ENCODE measurements around a stretch of chr11.

- PRO-cap, result no peak
These were observed 856.9 kb downstream of the KCNA4 start for GRCh38 chr11:29159885-29160433.

- PRO-cap, result no peak
These were observed 755.8 kb downstream of the KCNA4 start for GRCh38 chr11:29261068-29261293.

DNA sequence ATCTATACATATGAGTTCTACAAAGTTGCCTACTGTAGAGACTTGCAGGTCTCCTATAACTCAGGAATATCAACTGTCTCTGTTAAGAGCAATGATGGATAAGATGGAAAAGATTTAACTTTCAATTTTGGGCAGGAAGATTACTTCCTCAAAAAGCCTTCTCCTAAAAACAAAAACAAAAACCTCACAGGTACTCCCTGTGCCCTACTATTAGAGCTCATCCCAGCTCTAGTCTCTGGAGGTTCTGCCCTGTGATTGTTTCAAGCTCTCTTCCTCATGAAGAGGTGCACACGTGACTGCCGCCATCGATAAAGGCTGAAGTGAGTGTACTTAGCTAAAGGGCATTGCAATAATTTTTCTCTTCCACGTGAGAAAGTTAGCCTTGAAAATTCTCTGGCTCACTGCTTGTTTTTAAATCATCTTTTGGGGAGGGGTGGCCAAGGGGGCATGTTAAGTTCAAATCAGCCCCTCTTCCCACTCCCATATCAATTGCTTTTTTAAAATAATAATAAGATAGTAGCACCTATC, 36.6 kb downstream of the MPPED2 start:
- PRO-cap, result no peak

GRCh38 chr11:30635352-30636041, 49.3 kb upstream of the MPPED2 start:
- PRO-cap, result no peak

- PRO-cap, result no peak
These were observed 377.2 kb downstream of the DCDC1 start for GRCh38 chr11:30992197-30992880.

DNA sequence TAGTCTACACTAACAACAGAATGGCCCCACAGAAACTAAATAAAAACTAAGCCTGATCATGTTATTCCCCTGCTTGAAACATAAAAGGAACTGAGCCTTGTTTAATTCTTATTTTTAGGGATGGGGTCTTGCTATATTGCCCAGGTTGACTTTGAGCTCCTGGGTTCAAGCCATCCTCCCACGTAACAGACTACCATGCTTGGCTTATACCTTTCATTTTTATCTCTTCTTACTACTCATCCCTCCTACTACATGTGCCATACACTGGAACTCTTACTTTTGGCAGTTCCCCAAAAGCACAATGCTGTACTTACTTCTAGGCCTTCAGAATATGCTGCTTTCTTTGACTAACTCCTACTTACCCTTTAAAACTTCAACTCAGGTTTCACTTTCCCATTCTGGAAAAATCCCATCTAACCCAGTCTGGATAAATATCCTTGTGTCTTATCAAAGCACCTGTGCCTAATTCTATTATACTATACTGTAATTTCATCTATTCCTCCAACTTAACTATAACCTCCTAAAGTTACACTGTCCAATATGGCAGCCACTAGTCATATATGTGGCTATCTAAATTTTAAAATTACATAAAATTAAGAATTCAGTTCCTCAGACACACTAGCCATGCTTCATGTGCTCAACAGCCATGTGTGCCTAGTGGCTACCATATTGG, 62.9 kb downstream of the IMMP1L start:
- PRO-cap, result no peak

GRCh38 chr11:31813863-31814575, 2.9 kb upstream of the PAX6 start:
- PRO-cap, result no peak

GRCh38 chr11:32068278-32068531, 22.7 kb upstream of the RCN1 start:
- PRO-cap, result no peak

GRCh38 chr11:32173484-32173683, 82.5 kb downstream of the RCN1 start:
- PRO-cap, result unidirectional peak, minus-strand start at chr11:32173545

GRCh38 chr11:32451757-32452375, 16.5 kb upstream of the WT1 start:
- PRO-cap, result unidirectional peak, minus-strand start at chr11:32451890

- PRO-cap, result no peak
These were observed 27.4 kb downstream of the EIF3M start for GRCh38 chr11:32611034-32611472.

- PRO-cap, result no peak
These were observed 1.7 kb downstream of the DEPDC7 start for GRCh38 chr11:33017413-33017807.

DNA sequence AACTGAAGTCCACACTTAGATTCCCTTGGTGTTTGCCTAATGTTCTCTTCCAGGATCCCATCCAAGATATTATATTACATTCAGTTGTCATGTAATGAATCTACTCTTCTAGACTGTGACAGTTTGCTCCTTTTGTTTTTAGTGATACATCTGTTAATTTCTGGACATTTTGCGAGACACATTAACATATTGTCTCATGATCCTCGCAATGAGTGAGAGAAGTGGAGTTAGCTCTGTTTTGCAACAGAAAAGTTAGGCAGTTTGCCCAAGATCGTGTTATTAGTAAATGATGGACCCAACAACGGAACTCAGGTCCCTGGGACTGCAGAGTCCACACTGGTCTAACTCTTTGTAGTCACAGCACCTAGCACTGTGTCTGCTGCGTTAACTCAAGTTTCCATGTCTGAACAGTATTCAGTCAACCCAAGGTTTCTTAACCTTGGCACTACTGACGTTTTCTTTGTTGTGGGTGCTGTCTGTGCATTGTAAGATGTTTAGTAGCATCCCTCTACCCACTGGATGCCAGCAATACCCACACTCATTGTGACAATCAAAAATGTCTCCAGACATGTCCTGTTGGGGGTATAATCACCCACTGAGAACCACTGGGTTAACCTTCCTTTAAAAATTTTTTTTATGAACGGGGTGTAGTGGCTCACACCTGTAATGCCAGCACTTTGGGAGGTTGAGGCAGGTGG, 3.2 kb downstream of the DEPDC7 start:
- PRO-cap, result no peak

GRCh38 chr11:33040635-33040943, 1.2 kb downstream of the TCP11L1 start:
- PRO-cap, result no peak

GRCh38 chr11:33291320-33291861, 34.2 kb downstream of the HIPK3 start:
- PRO-cap, result unidirectional peak, plus-strand start at chr11:33291648

- PRO-cap, result no peak
These were observed 2.6 kb upstream of the C11orf91 start for GRCh38 chr11:33703168-33703712.

- PRO-cap, result no peak
These were observed 3.4 kb upstream of the C11orf91 start for GRCh38 chr11:33703713-33704710.

DNA sequence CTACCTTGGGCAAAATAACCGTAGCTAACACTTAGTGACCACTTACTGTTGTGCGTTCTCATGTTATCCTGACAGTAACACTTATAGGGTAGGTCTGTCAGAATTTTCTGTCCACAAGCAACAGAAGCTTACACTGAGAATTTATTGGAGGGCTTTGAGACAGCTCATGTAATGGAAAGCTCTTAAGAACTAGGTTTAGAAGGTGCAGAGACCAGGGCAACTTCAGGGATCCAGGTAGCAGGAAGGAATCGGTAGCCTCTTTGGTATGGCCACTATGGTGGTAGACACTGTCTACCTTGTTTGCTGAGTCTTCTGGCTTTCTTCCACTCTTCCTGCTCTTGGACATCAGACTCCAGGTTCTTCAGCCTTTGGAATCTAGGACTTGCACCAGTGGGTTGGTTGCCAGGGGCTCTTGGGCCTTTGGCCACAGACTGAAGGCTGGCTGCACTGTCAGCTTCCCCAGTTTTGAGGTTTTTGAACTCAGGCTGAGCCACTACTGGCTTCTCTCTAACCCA, 4.6 kb upstream of the C11orf91 start:
- PRO-cap, result no peak

- PRO-cap, result no peak
These were observed 4.4 kb downstream of the CD59 start for GRCh38 chr11:33731969-33732168.

GRCh38 chr11:33741712-33742444, 5.7 kb upstream of the CD59 start:
- PRO-cap, result no peak

Measured in left ventricle myocardium (tissue), 1 donor.